ENCODE measurements around the gene PLXNA1.

- PRO-cap = no peak
- RRBS, 2 experiments = 6 to 7% methylated on average over 50 of the region's 106 CpGs
Observed at GRCh38 chr3:125957787-125959082, 10.7 kb upstream of the ROPN1B start.

DNA sequence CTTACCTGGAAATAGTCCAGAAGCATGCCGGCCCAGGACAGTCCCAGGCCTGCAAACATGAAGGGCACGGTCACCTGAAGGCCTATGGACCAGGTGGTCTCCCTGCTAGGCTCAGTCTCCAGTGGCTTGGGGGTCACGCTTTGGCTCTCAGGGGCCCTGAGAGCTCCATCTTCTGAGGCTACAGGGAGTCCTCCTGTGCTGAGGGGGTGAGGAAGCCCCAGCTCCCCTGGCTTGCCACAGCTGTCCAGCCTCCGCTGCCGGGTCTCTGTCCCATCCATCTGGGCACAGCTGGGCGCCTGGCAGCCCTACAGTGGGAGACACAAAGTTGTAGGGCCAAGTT lies 16.0 kb downstream of the SLC41A3 start:
- PRO-cap = no peak
- RRBS, 2 experiments = no CpG with 5 or more reads among the region's 6 CpGs

DNA sequence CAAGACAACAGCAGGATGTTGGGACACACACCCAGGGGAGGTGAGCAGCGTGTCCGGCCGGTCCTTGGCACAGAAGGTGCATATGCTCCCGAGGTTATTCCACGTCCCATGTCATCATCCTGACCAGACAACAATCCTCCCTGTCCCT lies 16.1 kb downstream of the KLF15 start:
- PRO-cap = no peak
- RRBS, 2 experiments = no CpG with 5 or more reads among the region's 5 CpGs

GRCh38 chr3:126342788-126343681 lies 14.2 kb downstream of the KLF15 start:
- PRO-cap = no peak
- RRBS, 2 experiments = no CpG with 5 or more reads among the region's 20 CpGs

DNA sequence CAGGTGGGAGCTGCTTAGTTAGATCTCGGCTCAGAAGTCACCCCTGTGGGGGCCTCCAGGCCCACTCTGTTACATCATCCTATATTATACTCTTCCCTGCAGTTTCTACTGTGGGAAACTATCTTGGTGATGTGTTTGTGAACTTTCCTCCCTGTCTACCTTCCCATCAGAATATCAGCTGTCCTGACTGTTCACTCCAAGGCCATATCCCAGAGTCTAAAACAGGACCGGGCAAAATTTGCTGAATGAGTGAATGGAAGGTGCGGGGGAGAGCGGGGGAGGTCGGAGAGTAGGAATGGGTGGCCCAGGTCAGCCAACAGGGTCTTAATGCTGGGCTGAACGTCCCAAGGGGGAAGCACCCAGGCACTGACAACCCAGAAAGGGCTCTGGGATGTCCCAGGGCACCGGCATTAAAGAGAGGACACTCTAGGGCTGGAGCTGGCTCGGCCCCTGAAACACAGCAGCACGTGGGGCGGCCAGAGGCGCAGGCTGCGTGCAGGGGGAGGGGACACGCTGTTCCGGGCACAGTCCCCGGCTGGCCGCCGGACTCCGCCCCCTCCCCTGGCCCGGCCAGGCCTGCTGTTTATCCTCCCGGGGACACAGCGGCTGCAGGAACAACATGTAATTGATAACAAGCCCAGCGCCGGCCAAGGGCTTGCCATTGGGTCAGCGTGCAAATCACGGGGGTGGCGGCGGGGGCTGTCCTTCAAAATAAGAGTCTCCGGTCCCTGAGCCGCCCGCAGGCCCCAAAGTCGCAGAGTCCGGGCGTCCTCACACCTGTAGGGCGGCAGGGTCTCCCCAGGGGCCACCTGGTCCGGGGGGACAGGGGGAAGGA lies 1.5 kb downstream of the KLF15 start:
- PRO-cap = no peak
- RRBS, 2 experiments = 3 to 4% methylated on average over 12 to 16 of the region's 35 CpGs

- PRO-cap = no peak
- RRBS, 2 experiments = 3 to 6% methylated on average over 36 of the region's 76 CpGs
Observed at GRCh38 chr3:126389060-126390156, 5.3 kb upstream of the CFAP100 start.

DNA sequence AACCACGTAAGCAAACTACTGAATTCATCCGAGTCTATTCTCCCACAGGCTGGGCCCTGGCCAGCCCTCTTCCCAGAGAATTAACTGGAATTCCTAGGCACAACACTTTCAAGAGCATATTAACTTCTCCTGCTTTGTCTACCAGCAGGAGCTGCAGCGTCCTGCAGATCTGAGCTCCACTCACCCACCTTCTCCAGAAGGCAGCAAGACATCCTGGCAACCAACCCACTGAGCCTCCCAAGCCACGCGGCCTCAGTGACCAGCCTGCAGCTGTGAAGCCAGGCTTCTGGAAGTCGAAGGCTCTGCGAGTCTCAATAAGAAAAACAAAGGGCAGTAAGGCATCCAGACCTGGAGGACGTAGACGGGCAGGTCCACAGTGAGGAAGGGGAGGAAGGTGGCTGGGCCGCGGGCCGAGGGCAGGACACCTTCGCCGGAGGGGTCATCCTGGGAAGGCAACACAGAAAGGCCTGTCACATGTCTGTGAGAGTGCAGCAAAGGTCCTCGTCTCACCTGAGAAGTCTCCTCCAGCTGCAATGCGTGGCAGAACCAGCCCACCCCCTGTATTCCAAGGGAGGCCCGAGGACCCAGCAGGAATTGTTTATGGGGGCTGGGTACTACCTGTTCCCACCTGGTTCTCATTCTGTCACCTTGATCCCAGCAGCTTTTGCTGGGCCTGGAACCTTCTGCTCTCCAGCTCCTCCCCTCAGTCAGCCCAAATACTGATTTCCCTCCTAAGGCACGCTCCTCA lies 36.2 kb downstream of the ZXDC start:
- PRO-cap = no peak
- RRBS, 2 experiments = no CpG with 5 or more reads among the region's 18 CpGs

- PRO-cap = no peak
- RRBS, 2 experiments = no CpG with 5 or more reads among the region's 9 CpGs
Observed at GRCh38 chr3:126466598-126467299, 8.9 kb downstream of the ZXDC start.

GRCh38 chr3:126981929-126983251 lies at the start of gene PLXNA1:
Gene PLXNA1, plus strand, starts transcription at chr3:126983115.
- PRO-cap = unidirectional peak, plus-strand start at chr3:126982693
- RRBS, 2 experiments = 1 to 2% methylated on average over 53 to 72 of the region's 124 CpGs

DNA sequence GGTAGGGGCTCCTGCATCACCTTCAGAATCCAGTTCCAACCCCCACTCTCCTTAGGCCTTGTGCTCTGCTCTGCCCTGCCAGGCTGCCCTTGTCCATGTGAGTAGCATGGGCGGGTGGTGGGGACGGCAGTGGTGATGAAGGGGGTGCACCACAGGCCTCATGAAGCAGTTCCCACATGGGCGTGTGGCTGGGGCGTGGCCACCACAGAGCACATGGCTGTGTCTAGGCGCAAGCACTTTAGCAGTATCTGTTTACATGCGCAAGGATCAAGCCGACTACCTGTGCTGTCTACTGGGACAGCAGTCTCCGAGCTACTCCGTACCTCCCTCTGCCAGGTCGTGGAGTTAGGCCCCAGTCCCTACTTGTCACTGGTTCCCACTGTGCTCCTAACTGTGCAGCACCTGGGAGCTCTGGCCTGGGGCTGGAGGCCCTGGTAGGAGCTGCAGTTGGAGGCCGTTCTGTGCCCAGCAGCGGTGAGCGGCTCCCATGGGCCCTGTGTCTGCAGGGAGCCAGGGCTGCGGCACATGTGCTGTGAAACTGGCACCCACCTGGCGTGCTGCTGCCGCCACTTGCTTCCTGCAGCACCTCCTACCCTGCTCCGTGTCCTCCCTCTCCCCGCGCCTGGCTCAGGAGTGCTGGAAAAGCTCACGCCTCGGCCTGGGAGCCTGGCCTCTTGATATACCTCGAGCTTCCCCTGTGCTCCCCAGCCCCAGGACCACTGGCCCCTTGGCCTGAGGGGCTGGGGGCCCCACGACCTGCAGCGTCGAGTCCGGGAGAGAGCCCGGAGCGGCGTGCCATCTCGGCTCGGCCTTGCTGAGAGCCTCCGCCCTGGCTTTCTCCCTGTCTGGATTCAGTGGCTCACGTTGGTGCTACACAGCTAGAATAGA lies 53.6 kb downstream of the PLXNA1 start:
- PRO-cap = no peak
- RRBS, 2 experiments = no CpG with 5 or more reads among the region's 33 CpGs

GRCh38 chr3:127303930-127304459 lies 16.1 kb upstream of the PRR20G start:
- PRO-cap = no peak
- RRBS, 2 experiments = 36 to 57% methylated on average over 2 to 5 of the region's 19 CpGs

DNA sequence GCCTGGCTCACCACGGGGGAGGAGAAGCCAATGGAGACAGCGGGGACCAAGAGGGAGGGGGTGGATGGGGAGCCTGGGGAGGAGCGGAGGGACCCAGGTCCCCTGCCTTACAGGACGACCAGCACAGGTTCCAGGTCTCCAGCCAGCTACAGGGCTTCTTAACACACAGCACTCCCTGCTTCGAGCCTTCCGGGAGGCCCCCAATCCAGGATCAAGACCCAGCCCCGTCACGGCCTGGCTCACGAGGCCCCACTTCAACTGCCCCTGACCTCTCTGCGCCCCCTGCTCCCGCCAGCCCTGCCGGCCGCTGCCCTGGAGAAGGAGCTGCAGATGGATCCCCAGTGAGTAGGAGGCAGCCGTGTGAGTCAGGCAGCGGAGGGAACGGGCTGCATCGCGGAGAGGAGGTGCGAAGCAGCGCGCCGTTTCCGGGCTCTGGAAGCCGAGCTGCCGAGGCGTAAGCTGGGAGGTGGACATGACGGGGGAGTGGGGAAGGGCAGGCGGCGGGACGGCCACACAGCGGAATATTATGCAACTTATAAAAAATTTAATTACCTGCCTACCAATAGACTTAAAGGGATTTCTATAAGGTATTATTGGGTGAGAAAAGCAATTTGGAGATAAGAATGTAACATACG lies 133.5 kb downstream of the TPRA1 start:
- PRO-cap = no peak
- RRBS, 2 experiments = 7% methylated on average over 5 of the region's 32 CpGs; no CpG with 5 or more reads in 1 of the 2 experiments

GRCh38 chr3:127547258-127548443 lies 42.9 kb downstream of the TPRA1 start:
- PRO-cap = no peak
- RRBS, 2 experiments = 3 to 4% methylated on average over 25 of the region's 56 CpGs

DNA sequence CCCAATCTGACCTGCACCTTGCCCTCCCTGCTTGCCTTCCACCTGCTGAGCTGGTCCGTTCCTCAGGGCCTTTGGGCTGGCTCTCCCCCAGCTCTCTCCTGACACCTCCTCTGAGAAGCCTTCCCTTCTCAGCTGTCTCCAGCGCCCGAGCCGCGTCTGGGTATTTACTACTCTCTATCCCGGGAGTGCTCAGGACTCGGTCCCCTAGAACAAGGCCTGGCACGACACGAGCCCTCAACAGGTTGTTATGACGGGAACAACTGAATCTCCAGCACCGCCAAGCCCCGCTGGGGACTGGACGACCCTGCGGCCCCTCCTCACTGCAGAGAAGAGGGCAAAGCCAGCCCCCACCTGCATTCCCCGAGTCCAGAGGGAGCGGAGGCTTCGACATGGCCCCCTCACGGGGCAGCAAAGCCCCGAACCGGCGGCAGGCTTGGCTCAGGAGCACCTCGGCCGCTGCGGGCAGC lies 916 bp downstream of the TPRA1 start:
- PRO-cap = no peak
- RRBS, 2 experiments = 0 to 10% methylated on average over 4 of the region's 24 CpGs

- PRO-cap = no peak
- RRBS, 2 experiments = no CpG with 5 or more reads among the region's 3 CpGs
Observed at GRCh38 chr3:127639185-127639510, 10.2 kb downstream of the PODXL2 start.

GRCh38 chr3:127685929-127686946 lies 13.5 kb downstream of the ABTB1 start:
- PRO-cap = no peak
- RRBS, 2 experiments = no CpG with 5 or more reads among the region's 2 CpGs

- PRO-cap = no peak
- RRBS, 2 experiments = no CpG with 5 or more reads among the region's 17 CpGs
Observed at GRCh38 chr3:127713824-127714708, 41.3 kb downstream of the ABTB1 start.

- PRO-cap = no peak
- RRBS, 2 experiments = 15 to 16% methylated on average over 1 of the region's 17 CpGs
Observed at GRCh38 chr3:127750118-127751129, 71.9 kb downstream of the MGLL start.

DNA sequence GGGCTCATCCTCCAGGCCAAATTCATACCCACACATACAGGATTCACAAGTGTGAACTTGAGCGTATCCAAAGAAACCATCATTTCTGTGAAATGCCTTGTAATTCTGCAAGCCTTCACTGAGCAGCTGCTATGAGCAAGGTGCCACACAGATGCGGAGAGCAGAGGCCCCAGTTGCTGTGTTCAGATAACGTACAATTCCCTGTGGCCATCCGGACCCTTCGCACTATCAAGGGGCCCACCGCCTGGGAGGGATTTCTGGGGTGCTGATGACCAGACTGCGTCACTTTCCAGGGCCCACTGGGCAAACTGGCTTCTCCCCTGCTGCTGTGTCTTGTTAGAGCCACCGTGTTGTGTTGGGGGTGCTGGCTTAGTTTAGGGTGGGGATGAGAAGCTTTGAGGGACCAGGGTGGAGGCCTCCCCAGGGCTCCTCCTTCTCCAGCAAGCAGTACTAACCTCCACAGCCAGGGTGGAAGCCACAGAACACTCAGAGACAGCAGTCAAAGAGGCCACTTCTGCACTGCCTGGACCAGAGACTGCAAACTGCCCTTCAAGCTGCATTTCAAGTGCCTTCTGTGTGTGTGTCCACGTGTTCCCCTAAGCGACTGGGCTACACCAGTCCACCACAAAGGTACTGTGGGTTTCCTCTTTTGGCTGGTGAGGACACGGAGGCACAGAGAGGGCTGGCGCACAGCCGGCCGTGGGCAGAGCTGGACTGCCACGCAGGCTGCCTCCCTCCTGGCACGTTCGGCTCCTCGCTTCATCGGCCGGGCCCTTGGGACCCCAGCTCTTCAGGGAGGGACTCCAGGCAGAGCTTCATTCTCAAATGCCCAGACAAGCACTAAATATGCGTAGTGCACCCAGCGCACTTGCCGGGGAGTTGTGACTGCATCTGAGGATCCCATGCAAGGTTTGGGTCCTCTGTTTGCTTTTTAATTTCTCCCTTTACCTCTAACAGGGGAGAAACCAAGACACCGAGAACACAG lies 61.0 kb downstream of the MGLL start:
- PRO-cap = no peak
- RRBS, 2 experiments = 60 to 71% methylated on average over 4 to 8 of the region's 24 CpGs

GRCh38 chr3:127911367-127912051 lies 3.5 kb upstream of the KBTBD12 start:
- PRO-cap = no peak
- RRBS, 2 experiments = no CpG with 5 or more reads among the region's 10 CpGs